Measurements from ENCODE around the gene CCDC191.

- PRO-cap, 3 experiments, result no peak in any of the 3 experiments
- RRBS, result no CpG with 5 or more reads among the region's 4 CpGs
These were observed 1.2 kb downstream of the CD200R1 start for GRCh38 chr3:112973668-112974199.

DNA sequence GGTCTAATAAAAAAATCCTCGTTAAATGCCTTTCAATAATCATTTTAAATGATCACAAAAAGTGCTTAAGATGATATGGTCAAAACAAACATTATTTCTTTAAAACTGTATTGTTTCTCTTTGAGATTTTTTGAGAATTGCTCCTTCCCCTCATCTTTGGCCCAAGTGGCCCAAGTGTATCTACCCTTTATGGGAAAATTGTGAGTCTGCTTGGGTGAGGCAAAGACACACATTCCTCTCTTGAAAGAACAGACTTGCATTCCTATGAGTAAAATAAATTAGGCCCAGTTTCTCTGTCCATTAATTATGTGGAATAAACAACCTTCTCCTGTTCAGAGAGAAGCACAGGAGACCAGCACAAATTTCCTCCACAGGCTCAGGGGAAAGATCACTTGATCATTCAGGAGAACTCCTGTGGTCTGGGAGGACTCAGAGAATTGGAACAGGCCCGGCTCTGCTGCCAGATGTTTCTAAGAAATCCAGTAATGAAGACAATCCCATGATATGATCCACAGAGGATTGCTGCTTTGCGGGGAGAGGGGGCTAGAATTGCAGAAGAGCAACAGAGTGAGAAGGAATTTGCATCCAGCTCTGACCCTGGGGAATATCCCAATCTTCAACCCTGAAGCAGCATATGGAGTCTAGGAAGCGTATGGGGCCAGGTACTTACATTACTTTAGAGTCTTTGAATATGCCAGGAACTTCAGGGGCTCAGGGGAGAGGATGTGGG is 53.8 kb upstream of the BOC start:
- PRO-cap, 3 experiments, result no peak in any of the 3 experiments
- RRBS, result no CpG with 5 or more reads among the region's 4 CpGs

DNA sequence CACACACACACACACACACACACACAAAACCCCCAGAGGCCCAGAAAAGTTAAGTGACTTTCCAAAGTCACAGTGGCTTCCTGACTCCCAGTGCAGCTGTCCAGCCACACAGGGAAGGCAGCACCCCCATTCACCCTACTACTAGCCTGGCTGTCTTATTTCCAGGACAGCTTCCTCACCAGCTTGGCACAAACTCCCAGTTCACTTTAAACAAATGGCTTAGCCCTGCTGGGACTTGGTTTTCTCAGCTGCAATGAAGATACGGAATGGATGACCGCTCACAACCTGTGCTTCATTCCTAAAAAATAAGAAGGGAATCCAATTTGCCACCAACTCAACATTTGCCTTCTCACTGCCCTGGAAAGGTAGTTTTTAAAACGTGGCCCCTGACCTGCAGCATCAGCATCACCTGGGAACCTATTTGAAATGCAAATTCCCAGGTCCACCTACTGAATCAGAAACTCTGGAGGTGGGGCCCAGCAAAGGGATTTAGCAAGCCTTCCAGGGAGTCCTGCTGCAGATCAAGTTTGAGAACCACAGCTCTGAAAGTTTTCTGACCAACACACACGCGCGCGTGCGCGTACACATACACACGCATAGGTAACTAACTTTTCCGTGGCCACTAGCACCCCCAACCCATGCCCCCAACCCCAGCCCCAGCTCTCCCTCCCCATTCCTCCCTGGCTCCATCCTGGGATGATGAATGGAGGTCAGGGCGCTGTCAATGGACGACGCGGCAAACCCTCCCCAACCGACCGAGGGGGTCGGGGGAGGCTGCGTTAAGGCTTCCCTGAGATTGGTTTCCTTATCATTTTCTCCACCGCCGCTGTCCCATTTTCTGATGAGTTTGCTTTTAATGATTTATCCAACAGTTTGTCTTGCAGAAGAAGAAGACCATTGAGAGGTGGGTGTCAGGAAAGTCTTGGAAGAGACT is 836 bp upstream of the BOC start:
- PRO-cap, 3 experiments, result no peak in any of the 3 experiments
- RRBS, result no CpG with 5 or more reads among the region's 21 CpGs

DNA sequence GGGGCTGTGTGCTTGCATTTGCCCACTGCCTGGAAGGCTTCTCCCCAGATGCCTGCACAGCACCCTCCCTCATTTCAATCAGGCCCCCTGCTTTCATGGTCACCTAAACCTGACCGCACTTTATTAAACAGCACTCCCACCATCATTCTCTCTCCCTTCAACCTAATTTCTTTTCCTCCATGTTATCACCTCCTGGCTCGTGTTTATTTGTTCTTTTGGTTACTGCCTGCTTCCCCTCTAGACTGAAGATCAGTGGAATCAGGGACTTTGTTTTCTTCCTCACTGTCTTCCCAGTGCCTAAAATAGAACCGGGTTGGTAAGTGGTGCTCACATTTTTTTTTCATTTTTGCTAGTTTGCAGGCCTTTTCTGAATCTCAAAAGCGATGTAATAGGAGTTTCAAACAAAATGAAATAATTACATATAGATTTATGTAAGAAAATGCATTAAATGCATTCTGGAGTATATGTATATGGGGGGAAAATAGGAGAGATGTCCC is 10.6 kb downstream of the BOC start:
- PRO-cap, 3 experiments, result no peak in any of the 3 experiments
- RRBS, result no CpG with 5 or more reads among the region's 4 CpGs

DNA sequence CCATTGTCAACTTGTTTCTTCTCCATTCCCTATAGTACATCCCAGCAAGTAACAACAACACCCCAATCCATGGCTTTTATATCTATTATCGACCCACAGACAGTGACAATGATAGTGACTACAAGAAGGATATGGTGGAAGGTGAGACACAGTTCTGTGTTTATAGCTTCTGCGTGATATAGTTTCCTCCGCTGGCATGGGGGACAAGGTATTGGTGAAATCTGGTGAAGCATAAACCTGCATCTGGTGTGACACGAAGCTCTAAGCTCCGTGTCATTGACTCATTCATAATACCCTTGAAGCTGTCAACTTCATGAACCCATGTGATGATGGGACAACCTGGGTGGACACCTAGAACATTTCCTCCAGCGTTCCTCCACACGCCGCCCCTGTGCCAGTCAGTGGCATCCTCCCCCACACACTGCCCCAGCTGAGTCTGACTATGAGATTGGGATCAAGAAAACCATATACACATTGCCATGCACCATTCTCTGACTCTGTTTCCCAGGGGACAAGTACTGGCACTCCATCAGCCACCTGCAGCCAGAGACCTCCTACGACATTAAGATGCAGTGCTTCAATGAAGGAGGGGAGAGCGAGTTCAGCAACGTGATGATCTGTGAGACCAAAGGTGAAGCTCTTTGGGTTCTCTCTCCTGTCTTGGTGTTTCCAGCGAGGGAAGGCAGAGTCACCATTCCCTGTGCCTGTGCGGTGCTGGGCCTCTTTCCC is 69.3 kb downstream of the BOC start:
- PRO-cap, 3 experiments, result no peak in any of the 3 experiments
- RRBS, result no CpG with 5 or more reads among the region's 13 CpGs

DNA sequence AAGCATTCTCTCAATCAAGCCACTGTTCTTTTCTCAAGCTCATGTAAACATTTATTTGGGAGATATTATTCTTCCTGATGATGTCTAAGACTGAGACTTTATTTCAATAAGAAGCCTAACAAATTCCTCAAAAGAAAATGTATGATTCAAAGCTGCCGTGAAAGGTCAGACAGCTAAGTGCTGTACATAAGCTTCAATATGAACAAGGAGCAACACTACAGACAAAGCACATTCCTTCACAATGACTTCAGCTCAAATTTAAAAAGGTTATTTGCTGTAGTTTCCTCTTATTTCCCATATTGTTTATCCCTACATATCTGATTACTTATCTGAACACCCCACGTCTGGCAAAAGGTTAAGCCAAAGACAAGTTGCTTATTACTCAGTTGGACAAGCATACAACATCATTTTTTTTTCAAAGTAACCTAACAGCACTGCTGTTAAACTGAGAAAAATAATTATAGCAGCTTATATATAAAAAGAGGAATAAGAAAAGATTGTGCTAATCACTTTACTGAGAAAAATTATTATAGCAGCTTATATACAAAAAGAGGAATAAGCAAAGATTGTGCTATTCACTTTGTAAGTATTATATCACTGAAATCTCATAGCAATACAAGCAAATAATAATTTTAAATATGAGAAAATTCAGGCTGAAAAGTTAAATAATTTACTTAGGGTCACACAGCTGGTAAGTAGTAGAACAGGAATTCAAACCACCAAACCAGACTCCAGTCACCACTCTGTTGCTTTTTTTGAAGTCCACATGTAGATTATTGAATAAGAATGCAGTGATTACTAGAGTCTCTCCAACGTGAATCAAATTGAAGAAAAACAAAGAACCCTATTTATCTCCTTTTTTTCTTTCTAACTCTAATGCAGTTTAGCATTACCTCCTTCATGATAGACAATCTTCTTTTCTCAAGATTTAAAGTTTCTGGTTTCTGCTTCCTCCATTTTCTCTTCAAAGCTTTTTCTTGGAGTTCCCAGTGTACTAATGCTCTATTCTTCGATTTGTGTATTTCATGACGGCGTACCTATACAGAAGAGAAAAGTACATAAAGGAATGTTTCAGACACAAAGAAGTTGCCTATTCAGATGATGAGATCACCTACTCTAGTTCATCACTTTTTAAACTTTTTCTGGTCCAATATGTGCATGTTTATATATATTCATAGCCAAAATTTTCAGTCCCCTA is 16.0 kb downstream of the SPICE1 start:
- PRO-cap, 3 experiments, result no peak in any of the 3 experiments
- RRBS, result no CpG with 5 or more reads among the region's 6 CpGs

GRCh38 chr3:113573443-113574561 is 41.4 kb downstream of the SIDT1 start:
- PRO-cap, 3 experiments, result no peak in any of the 3 experiments
- RRBS, result no CpG with 5 or more reads among the region's 7 CpGs

DNA sequence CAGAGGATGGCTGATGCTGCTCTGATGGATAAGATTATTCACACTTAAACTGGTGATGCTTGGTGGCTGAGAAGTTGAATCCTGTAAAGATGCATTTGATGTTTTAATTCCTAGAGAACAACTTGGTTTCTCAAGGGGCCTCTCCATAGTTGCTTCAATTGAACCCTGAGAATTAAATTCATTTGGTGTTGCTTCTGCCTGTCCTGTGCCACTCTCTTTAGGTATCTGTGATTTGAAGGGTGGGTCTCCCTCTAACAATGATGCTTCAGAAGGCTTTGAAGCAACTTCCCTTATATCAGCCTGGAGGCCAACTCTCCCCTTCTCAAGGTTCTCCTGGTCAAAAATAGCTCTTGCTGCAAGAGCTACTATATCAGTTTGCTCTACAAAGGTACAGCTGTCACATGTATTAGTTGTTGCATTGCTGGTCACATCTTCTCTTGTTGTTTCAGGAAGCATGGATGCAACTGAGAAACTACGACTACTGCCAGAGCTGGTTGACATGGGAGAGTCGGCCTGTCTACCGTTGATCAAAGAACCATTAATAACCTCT is 38.4 kb downstream of the USF3 start:
- PRO-cap, 3 experiments, result no peak in any of the 3 experiments
- RRBS, result no CpG with 5 or more reads among the region's 3 CpGs

- PRO-cap, 3 experiments, result no peak in any of the 3 experiments
- RRBS, result no CpG with 5 or more reads among the region's 8 CpGs
These were observed 19.6 kb downstream of the NAA50 start for GRCh38 chr3:113726347-113726937.

- PRO-cap, 3 experiments, result peak in 3 of 3 experiments; most common plus-strand start chr3:114056271 (in 3); most common minus-strand start chr3:114056517 (in 3)
- RRBS, result no CpG with 5 or more reads among the region's 57 CpGs
These were observed at the start of gene CCDC191 for GRCh38 chr3:114055995-114057098. TSS of gene CCDC191 (minus strand) at chr3:114056526.

GRCh38 chr3:114337354-114338434 is 43.9 kb downstream of the TIGIT start:
- PRO-cap, 3 experiments, result no peak in any of the 3 experiments
- RRBS, result no CpG with 5 or more reads among the region's 7 CpGs

GRCh38 chr3:114365274-114365733 is 71.5 kb downstream of the TIGIT start:
- PRO-cap, 3 experiments, result no peak in any of the 3 experiments
- RRBS, result no CpG with 5 or more reads among the region's 1 CpG

GRCh38 chr3:114380007-114380933 is 86.4 kb downstream of the TIGIT start:
- PRO-cap, 3 experiments, result no peak in any of the 3 experiments
- RRBS, result 19% methylated on average over 3 of the region's 10 CpGs

DNA sequence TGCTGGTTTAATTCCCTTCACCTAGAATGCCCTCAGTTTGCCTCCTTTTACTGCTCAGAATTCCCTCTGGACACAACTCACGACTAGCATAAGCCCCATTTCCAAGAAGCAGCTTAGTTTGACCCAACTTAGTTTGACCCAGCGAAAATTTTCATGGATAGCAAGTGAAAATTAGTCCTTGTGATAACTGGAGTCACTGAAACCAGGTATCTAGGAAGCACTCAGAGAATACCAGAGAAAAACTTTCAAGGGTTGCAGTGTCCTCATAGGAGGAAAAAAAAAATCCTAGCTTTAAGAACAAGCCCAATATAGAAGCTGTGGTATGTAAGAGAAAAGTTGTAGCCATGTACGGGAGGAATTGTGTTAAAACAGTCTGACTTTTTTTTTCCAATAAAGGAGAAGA is 111.0 kb downstream of the TIGIT start:
- PRO-cap, 3 experiments, result no peak in any of the 3 experiments
- RRBS, result no CpG with 5 or more reads among the region's 3 CpGs

DNA sequence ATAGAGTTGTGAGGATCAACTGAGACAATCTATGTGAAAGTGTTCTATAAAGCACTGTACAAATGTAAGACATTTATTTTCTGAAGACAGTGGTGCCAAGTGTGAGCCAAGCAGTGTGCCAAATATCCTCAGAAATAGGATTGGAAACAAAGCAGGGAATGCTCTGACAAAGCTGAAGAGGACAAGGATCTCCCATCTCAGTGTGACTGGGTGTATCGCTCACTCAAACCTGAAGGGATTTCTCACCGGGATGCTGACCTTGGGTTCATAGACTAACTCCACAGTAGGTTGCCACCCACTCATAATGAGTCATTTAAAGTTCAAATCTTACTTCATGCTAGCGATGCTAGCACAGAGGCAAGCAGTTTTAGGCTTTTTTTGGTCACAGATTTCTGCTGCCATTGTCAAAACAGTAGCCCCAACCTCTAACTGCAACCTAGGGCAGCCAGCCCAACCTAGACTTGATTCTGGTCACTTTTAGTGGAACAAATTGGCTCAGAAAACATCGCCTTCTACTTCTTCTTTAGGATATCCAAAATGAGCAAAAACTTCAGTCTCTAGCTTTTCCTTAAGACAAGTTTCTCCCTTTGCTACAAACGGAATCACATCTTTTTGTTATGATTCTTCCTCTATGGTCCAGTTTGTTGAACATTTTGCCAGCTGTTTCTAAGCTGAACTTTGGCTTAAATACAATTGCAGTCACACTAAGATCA is 118.6 kb downstream of the TIGIT start:
- PRO-cap, 3 experiments, result no peak in any of the 3 experiments
- RRBS, result no CpG with 5 or more reads among the region's 5 CpGs

DNA sequence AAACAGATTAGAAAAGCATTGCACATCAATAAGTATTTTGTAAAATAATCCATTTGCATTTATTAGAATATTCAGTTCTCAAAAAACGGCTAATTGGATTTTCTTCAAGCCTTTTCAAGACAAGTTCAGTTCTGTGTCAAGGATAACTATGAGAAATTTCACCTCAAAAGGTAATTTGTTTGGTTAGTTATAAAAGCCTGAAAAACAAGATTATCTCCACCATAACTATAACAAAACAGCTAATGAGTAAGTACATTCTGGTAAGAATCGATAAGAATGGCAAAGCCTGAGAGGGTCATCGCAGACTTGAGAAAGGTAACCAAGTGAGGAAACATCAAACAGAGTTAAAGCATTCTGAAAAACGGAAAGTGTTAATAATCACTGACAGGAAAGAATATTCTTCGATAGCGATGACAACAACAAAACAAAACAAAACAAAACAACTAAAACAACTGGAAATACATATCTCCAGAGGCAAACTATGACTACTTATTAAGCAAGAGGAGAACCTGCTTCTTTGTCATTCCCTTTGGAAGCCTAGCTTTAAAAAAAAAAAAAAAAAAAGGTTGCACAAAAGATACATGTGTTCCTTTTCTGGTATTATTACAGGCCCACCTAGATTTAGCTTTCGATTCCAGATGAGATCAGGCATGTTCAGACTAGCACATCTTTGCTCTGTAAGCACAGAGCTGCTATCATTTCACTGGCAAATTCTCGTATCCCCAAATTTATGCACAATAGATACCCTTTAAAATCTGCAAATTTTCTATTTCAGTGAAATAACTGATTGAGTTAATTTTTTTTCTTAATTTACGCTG is 155.5 kb downstream of the TIGIT start:
- PRO-cap, 3 experiments, result peak in 2 of 3 experiments; most common plus-strand start position 631 of the sequence (in 2)
- RRBS, result no CpG with 5 or more reads among the region's 9 CpGs

DNA sequence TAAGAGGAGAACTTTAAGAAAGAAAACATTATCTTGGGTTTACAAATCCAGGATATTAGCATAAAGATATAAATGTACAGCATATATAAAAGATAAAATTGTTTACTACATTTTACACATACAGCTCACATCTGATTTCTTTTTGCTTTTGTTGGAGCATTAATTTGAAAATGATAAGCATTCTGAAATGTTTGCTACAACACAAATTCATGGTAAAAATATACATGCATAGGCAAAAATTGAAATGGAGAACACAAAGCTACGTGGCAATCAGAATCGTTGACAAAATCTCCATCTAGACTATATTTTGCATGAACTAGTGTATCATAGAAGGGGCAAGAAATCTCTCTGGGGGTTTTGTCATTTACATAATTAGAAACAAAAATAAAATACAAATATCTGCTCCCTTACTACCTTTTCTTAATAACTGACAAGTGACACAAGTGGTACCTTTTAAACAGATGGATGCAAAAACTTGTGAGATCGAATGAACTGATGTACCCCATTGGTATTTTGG is 159.2 kb downstream of the TIGIT start:
- PRO-cap, 3 experiments, result no peak in any of the 3 experiments
- RRBS, result no CpG with 5 or more reads among the region's 3 CpGs

DNA sequence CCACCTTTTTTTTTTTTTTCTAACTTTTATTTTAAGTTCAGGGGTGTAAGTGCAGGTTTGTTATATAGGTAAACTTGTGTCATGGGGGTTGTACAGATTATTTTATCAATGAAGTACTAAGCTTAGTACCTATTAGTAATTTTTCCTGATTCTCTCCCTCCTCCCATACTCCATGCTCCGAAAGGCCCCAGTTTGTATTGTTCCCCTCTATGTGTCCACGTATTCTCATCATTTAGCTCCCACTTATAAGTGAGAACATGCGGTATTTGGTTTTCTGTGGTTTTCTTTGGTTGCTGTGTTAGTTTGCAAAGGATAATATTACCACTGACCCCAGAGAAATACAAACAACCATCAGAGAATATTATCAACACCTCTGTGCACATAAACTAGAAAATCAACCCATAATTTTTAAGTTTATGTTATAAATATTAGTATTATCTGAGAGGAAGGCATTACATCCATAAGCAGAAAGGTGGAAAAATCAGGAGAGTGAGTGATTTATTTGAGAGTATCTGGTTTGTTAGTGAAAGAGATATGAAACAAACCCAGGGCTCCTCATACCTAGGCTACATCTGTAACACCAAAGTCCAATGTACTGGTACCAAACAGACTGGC is 246.2 kb downstream of the TIGIT start:
- PRO-cap, 3 experiments, result no peak in any of the 3 experiments
- RRBS, result no CpG with 5 or more reads among the region's 3 CpGs

DNA sequence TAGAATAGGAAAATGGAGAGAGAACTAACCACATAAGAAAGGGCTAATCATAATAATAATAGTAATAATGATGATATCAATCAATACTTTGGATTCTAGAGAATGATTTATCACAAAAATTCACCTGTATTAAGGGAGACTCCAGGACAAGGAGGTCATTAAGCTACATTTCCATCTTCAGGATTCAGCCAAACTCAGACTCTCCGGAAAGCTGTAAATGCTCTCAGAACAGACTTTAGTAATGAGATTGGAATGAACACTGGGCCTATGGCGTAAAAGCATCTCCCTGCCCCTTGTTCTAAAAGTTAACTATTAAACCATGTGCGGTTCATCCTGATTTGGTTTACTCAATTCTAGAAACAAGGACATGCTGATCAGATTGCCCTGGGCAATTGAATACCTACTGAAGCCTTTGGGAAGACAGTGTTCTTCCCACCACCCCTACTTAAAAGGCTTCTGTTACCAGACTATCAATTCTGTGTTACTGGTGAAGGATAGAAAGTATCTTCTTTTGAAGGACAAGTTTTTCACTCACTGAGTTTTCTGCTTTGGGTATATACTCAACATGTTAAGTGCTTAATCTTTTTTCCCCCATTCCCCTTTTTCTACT is 401.2 kb downstream of the ZBTB20 start:
- PRO-cap, 3 experiments, result no peak in any of the 3 experiments
- RRBS, result no CpG with 5 or more reads among the region's 3 CpGs

GRCh38 chr3:114892045-114892602 is 255.0 kb downstream of the ZBTB20 start:
- PRO-cap, 3 experiments, result no peak in any of the 3 experiments
- RRBS, result no CpG with 5 or more reads among the region's 2 CpGs

All from breast (tissue), 4 donors.